Skeletal muscle cell (primary cell): ENCODE results near the genes CXCL12, OR13A1, ALOX5, NCOA4, NPY4R and GPRIN2.

- RRBS, result no CpG with 5 or more reads among the region's 1 CpG
These were observed 312.4 kb upstream of the ZNF32 start for GRCh38 chr10:43961167-43961490.

DNA sequence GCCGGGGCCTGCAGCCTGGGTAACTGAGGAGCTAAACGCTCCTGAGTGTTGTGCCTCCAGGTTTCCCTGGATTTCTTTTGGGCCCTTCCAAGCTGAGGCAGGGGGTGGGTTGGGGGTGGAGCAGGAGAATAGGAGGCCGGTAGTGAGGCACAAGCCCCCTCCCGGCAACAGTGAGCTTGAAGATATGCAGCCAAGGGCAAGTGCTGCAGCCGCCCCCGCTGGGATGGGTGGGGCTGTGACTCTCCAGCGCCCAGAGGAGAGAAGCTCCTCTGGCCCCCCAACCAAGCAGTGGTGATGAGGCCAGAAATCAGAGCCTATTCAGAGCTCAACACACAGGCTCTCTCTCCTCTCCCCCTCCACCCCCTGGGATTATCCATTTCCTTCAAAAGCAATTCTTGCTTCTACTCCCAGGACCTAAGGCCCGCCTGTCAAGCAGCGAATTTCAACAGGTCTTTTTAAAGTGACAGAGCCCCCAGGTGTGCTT, 2.5 kb downstream of the CXCL12 start:
- RRBS, result no CpG with 5 or more reads among the region's 9 CpGs

DNA sequence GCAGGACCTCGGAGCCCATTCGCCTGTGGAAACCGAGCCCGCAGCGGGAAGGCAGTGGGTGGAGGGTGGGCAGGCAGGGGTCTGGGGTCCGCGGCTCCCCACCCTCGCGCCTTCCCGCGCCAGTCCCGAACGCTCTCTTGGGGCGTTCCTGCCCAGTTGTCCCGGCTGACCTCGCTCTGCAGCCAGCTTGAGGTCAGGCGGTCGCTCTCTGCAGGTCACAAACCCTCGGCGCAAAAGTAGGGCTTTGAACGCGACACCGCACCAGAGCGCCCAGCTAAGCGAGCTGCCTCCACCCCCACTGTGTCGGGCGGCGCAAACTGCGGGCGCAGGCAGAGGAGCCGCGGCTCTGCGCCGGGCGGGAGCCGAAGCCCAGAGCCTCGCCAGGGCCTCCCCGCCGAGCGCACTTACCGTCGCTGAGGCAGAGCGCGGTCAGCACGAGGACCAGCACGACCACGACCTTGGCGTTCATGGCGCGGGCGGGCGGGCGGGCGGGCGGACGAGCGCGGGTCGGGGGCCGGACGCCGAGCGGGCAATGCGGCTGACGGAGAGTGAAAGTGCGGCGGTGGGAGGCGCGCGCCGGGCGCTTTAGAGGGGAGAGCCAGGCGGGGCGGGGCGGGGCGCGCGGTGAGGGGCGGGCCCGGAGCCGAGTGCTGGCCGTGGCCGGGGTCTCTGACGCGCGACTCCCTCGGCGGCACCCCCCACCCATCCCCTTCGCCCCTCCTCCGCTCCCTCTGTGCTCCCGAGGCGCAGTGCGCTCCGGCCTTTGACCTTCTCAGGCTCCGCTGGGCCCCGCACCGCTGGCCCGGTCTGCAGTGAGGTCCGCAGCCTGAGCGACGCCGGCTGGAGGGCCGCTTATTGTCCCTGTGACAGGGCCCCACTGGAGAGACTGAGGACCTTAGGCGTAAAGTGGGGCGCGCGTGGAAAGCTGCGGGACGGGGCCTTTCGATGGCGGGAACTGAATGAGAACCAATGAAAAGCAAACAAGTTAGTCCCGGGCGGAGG, at the start of gene CXCL12:
Gene CXCL12 (minus strand): TSS at position 561 of the 1,002 bp plus-strand sequence.
- RRBS, result 1% methylated on average over 32 of the region's 113 CpGs

- RRBS, result no CpG with 5 or more reads among the region's 6 CpGs
These were observed 53.5 kb upstream of the TMEM72 start for GRCh38 chr10:44857582-44857991.

DNA sequence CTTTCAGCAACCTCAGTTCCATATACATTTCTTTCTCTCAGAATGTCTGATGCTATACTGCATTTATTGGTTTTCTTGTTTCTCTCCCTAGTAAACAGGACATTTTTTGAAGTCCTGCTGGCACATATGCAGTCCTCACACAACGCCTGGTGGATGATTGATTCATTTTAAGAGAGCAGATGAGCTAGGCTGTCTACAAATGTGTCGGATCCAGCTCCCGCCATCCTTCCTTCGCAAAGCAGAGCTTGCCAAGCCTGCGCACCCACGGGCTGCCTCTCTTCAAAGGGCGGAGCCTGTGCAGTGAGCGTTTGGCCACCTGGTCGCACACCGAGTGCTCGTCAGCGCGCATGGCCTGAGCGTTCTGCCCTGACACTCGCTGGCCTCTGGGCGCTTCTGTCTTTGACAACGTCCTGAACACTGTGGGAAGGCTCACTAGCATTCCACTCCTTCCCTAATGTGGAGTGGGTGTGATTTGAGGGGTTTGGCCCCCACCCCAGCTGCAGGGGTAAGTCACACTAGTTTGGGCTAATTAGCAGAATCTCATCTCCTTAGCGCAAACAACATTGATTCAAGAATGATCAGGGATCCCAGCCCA, 47.1 kb upstream of the TMEM72 start:
- RRBS, result no CpG with 5 or more reads among the region's 18 CpGs

DNA sequence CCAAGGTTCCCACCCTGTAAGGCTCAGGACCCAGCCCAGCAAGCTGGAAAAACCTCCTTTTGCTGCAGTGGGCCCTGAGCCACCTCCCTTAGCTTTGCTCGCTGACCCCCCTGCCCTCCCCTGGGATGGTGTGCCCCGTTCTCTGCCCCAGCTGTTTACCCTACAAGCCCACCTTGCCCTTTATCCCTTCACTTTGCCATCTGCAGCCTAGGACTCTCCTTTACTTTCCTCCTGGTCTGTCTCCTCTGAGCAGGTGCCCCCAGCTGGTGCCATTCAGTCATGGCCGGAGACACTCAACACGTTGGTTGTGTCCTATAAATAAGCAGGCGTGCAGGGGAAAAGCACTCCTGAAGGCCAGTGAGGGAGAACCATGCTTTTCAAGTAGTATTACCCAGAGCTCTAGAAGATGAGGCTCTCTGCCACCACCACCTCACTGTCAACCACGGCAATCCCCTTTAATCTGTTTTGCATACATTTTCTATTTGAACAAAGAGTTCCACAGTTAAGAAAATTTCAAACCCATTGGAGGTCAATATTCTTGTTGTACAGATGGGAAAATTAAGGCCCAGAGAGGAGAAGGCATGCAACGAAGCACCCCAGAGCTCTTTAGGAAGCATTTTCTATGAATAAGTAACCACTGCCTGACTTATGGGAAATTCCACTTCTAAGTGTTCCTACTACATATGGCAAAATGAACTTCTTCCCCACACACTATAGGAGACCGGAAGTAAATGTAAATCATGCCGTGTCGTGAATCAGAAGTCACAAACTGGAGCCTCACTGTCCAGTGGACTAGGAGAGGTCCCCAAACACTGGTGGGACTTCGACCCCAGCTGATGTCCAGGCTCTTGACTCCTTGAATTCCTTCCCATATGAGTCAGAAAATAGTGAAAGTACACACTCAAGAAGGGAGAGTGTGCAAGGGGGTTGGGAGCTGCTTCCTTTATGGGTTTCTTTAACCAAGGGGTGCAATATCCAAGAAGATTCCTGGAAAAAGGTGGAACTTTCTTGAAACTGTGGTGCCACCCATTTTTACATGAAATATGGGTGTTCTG, 6.3 kb downstream of the RASSF4 start:
- RRBS, result no CpG with 5 or more reads among the region's 11 CpGs

- RRBS, result 9% methylated on average over 17 of the region's 42 CpGs
These were observed 3.9 kb downstream of the DEPP1 start for GRCh38 chr10:44974574-44975233.

DNA sequence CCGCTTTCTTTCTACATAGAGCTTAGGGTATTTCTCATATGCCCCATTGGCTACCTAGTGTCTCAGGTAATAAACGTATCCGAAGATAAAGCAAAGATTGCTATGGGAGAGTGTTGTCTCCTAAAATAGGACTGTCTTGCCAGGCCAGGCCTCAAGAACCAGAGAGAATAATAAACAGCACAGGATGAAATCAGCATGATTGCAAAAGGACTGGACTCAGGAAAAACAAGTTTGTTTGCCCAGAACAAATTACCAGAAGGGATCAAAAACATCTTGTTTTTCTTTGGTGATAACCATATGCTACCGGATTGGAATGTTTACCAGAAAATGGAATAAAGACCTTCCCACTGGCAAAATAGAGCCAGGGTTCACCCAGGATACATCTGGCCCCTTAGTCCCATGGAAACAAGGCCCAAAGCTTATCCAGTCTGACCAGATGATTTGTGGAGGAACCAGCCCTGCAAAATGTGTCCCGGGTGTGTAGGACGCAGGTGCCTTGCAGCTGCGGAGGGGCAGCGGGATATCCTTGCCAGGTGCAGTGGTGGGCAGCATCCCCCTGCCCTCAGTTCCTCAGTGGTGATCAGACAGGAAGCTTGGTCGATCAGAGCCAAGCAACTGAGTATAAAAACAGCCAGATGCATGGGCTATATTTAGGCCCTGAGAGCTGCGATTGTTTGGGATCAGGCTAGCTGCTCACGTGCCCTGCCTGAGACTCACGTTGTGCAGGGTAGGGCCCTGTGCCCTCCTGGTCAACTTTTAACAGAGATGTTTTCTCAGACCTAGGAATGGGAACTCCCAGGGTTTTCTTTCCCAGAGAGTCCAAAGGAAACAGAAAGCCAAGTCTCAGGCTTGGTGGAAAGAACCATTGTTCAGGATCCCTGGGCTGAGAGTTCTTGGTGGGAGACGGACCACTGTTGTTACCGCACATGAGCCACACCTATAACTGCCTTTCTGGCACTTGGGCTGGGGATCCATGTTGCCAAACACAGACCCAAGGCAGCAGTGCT, 4.6 kb upstream of the ZNF22 start:
- RRBS, result no CpG with 5 or more reads among the region's 14 CpGs

- RRBS, result no CpG with 5 or more reads among the region's 3 CpGs
These were observed at the start of gene OR13A1 for GRCh38 chr10:45315314-45315854. Gene OR13A1 (minus strand): TSS chr10:45315608.

DNA sequence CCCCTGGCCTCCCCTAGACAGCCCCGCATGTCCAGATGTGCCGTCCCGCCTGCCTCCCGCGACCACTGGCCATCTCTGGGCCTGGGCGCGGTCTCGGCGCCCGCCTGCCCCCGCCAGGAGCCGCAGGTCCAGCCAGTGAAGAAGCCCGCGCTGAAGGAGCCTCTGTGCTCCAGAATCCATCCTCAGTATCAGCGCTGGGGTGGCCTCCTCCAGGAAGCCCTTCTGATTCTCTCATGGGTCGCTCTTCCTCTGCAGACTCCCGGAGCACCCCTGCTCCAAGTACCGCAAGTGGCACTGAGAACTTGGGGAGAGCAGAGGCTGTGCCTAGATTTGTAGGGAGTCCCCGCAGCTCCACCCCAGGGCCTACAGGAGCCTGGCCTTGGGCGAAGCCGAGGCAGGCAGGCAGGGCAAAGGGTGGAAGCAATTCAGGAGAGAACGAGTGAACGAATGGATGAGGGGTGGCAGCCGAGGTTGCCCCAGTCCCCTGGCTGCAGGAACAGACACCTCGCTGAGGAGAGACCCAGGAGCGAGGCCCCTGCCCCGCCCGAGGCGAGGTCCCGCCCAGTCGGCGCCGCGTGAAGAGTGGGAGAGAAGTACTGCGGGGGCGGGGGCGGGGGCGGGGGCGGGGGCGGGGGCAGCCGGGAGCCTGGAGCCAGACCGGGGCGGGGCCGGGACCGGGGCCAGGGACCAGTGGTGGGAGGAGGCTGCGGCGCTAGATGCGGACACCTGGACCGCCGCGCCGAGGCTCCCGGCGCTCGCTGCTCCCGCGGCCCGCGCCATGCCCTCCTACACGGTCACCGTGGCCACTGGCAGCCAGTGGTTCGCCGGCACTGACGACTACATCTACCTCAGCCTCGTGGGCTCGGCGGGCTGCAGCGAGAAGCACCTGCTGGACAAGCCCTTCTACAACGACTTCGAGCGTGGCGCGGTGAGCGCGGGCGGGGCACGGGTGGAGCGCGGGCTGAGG, at the start of gene ALOX5:
Gene ALOX5 (plus strand): TSS at position 715 of the 967 bp plus-strand sequence.
- RRBS, result under 1% methylated on average over 18 of the region's 79 CpGs

DNA sequence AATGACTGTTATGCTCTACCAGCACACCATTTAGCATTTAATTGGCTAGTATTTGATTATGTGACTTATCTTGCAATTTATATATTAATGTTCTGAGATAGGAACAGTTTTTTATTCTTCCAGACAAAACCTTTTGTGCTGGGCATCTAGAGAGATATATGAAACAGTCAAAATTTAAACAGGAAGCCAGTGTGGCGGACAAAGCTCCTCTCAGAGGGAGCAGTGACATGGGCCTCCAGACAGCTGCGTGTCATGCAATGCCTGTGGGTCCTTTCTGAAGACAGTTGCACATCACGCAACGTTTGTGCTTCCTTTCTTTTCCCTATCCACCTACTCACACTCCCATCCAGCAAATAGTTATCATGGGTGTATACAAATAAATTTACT, 74.7 kb downstream of the MARCHF8 start:
- RRBS, result no CpG with 5 or more reads among the region's 4 CpGs

DNA sequence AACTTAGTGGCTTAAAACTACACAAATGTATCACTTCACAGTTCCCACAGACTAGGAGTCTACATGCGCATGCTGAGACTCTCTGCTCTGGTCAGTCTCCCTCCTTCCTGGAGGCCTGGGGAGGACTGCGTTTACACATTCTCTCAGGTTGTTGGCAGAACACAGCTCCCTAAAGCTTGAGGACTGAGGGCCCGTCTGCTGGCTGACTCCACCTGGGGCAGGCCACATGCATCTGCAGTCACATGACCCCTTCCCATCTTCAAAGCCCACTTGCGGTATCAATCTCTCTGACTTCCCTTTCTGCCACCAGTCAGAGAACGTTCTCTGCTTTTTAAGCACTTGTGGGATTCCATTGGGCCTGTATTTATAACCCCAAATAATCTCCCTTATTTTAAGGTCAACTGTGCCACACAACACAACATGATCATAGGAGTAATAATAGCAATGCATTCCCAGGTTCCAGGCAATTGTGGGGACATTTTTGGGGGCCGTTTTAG, 65.0 kb downstream of the MARCHF8 start:
- RRBS, result no CpG with 5 or more reads among the region's 6 CpGs

DNA sequence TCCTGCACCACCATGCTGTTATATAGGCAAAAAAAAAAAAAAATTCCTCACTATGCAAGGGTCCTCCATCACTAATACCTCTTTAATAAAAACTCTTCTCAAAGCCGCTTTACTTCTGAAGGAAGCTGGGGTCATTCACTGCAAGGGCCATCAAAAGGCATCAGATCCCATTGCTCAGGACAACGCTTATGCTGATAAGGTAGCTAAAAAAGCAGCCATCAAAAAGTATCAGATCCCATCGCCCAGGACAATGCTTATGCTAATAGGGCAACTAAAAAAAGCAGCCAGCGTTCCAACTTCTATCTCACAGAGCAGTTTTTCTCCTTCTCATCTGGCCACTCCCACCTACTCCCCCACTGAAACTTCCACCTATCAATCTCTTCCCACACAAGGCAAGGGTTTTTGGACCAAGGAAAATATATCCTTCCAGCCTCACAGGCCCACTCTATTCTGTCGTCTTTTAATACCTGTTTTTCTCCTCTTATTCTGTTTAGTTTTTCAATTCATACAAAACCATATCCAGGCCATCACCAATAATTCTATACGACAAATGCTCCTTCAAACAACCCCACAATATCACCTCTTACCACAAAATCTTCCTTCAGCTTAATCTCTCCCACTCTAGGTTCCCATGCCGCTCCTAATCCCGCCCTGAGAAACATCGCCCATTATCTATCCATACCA, 39.9 kb upstream of the MARCHF8 start:
- RRBS, result no CpG with 5 or more reads among the region's 9 CpGs

DNA sequence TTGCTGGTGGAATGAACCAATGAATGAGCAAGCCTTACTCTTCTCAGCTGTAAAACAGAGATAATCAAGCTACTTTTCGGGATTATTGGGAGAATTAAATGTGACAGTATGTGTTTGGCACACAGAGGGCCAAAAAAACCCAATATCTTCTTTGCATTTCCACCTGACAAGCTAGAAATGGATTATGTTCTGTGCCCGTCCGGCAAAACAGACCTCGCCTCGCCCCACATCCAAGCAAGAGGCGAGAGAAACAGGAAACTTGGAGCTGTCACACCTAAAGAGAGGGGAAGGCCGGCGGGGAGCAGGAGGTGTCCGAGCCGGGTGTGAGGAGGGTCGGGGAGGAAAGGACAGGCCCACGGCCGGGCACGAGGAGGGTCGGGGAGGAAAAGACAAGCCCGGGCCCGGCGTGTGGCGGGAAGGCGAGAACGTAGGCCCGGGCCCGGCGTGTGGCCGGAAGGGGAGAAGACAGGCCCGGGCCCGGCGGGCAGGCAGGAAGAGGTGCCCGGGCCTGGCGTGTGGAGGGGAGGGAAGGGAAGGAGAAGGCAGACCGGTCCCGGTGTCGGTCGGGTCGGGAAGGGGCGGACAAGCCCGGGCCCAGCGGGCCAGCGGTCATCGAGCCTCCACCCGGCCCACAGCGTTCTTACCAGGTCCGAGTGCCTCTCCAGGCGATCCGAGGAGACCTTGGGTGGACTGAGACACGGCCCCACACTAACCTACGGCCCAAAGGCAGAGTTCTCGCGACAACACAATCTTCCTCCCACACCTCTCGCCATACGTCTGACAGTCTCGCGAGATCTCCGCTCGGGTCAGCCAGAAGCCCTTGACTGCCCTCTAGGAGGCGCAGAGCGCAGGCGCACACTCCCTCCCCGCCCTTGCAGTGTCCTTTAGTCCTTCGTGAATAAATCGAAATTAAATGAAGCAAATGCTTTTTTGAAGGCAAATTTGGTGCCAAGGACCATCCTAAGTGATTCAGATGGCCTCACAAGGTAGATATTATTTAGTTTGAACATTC, at the start of gene NCOA4:
Gene NCOA4 (minus strand): TSS at position 742 of the 1,012 bp plus-strand sequence.
- RRBS, result no CpG with 5 or more reads among the region's 61 CpGs

GRCh38 chr10:46268496-46268908, 18.3 kb upstream of the ANTXRL start:
- RRBS, result no CpG with 5 or more reads among the region's 6 CpGs

DNA sequence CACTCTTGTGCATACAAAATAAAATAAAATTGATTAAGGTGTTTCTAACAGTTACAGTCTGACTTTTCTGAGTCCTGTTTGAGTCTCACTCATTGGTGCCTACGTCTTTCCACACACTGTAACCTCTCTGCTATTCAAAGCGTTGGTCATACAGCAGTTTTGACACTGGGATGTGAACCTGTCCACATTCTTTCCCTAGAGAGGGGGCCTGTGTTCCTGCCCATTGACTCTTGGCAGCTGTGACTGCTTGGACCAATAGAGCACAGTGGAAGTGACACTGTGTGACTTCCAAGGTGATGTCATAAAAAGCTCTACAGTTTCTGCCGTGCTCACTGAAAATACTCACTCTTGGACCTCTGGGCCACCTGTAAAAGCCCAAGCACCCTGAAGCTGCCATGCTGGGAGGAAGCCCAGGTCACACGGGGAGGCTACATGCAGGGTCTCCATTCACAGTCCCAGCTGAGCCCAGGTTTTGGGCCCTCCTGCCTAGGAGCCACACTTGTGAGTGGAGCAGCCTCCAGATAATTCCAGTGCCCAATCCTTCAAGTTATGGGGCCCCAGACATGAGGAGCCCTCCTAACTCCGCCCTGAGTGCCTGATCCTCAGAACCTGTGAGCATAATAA, 737 bp upstream of the ANTXRL start:
- RRBS, result no CpG with 5 or more reads among the region's 5 CpGs

- RRBS, result no CpG with 5 or more reads among the region's 10 CpGs
These were observed 13.3 kb downstream of the ANTXRL start for GRCh38 chr10:46299969-46300547.

DNA sequence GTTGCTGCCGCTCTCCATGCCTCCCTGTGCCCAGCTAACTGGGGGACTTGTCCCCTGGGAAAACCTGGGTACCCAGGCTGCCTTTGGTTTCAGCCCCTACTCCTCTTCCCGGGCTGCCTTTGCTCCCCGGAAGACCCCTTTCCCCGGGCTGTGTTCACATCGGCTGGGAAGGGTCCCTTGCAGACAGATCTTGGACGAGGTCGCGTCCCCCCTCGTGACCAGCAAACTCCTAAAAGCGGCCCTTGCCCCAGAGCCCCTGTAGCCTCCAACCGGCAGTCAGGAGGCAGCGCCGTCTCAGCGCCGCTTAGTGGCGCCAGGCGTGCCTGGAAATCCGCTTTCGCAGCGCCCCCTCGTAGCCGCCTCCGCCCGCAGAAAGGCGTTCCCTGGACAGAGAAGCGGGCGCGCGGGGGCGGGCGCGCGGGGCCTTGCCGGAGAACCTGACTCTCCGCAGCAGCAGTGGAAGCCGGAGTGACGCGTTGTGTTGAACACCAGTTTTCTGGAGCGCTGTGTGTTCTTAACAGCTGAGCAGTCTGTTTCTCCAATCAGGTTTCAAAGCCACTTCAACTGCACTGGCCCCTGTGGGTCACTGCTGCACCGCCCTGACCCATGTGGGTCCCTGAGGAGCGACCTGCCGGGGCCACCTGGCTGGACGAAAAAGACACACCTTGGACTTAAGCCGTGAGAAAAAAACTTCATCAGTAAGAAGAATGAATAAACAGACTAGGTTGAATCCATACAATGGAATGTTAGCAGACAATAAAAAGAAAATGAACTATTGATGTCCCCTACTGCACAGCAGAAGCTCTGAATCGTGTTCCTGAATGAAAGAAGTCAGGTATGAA, 22.6 kb downstream of the ANXA8L1 start:
- RRBS, result 3% methylated on average over 11 of the region's 45 CpGs

GRCh38 chr10:46465852-46466086, at the start of gene NPY4R:
Gene NPY4R (minus strand): TSS chr10:46465958.
- RRBS, result 3% methylated on average over 3 of the region's 23 CpGs

- RRBS, result 2% methylated on average over 39 of the region's 79 CpGs
These were observed at the start of gene GPRIN2 for GRCh38 chr10:46556069-46556907. Gene GPRIN2 (minus strand): TSS chr10:46556658.